Colic lymph node (tissue), 1 donor: ENCODE data around the gene IFIT5.

GRCh38 chr10:89306024-89306806 is 4.4 kb downstream of the IFIT2 start:
- PRO-cap = no peak

GRCh38 chr10:89338884-89340257 is 11.6 kb downstream of the IFIT3 start:
- PRO-cap = no peak

GRCh38 chr10:89413904-89414924 is at the start of gene IFIT5:
IFIT5 (plus strand) TSS chr10:89414568.
- PRO-cap = bidirectional peak, plus-strand start at chr10:89414747, minus-strand start at chr10:89414493

GRCh38 chr10:89476206-89476649 is 59.2 kb downstream of the SLC16A12 start:
- PRO-cap = no peak

DNA sequence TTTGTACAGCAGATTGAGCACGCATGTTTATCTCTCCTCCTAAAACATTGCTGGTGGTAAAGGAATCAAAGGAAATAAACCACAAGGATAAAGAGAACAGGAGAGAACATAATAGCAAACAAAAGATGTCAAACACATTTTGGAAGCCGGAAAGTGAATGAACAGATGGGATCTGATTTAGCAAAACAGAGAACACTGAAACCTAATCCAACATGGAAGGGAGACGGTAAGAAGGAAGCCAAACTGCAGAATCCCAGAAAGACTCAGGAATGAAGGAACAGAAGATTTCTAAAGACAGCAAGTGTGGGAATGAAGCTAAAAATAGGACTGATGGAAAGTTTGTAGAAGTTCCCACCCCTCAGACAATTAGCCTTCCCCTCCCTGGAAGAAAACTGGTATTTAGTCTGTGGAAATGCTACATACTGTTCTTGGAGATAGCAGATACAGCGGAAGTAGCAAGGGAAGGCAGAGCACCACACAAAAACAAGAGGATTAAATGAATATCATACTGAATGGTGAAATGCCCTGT is 40.8 kb downstream of the SLC16A12 start:
- PRO-cap = bidirectional peak, plus-strand start at position 428 of the sequence, minus-strand start at position 271 of the sequence

DNA sequence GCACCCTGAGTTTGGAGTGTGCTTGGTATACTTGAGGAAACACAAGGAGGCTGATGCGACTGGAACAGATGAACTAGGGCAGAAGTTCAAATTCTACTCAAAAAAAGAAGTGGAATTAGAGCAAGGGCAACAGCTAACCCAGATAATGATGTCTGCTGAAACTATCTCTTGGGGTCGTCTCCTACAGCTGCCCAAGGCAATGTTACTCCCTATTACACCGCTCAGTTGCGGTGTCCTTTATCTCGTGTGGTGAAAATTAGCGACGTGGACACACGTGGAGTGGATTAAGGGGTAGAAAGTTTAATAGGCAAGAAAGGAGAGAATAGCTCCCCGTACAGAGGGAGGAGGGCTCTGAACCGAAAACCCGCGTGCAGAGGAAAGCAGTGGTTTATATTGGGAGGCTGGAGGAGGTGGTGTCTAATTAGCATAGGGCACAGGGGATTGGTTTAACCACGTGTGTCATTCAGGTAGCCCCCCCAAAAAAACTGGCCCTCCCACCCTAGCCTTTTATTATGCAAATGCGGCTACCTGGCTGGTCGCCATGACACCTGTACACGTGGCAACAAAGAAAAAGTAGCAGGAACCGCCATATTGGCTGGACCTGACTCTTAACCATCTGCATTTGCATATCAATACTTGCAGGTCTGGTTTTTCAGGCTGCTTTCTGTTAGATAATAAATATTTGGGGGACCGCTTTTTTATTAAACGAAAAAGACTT is 23.3 kb upstream of the SLC16A12 start:
- PRO-cap = no peak

- PRO-cap = no peak
Measured at GRCh38 chr10:89601793-89602161, 43.3 kb downstream of the PANK1 start.

GRCh38 chr10:89645420-89646322 is 629 bp upstream of the PANK1 start:
- PRO-cap = no peak

GRCh38 chr10:90911671-90911987 is 9.3 kb downstream of the ANKRD1 start:
- PRO-cap = no peak

DNA sequence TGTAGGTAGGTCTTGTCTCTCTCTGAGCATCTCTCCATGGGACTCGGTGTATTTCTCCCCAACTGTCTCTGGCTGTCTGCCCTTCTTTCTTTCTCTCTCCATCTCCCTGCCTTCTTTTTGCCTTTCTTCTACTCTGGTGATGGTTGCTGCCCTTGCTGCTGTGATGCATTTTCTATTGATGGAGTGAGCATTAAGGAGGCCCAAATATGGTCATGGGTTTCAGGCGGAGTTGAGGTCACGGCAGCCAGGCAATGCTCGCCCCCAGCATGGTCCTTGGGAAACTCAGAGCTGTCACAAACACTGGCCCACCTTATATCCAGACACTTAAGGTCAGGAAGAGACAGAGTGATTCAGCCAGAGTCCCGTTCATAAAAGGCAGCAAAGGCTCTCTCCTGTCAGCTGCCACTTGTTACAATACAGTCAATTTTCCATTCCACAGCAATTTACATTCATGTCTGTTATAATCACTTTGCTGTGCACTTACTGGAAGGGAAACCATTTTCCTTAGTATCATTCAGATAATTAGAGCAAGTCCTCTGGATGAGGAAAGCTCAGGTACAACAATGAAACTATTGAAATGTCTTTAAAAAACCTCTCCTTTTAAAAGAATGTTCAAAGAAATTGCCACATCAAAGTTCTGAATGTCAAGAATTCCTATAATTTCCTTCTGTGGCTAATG is 14.7 kb upstream of the ANKRD1 start:
- PRO-cap = no peak

DNA sequence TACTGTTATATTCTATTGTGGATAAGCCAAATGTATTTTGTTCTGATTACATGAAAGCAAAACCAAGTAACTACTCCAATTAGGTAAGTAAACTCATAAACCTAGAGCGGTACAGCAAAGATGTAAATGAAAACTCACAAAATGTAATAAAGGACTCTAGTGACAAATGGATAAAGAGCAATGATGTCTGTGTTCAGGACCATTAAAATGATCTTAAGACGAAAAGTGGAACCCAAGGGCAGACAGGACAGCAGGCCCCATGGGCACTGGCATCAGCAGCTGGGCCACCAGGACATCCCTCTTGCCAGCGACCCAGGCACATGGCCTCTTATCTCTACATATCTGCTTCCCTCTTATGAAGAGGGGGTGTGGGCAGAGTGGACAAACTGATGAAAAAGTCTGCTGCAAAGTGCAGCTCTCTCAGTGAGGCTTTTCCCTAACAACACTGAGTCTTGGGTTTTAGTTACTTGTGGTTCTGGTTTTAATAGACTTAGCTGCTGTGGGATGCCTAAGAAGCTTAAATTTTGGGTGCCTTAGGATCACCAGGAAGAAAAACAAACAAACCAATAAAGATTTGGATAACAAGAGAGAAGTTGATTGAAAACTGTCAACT is 44.8 kb upstream of the ANKRD1 start:
- PRO-cap = no peak

GRCh38 chr10:91006465-91006834 is 85.6 kb upstream of the ANKRD1 start:
- PRO-cap = no peak

DNA sequence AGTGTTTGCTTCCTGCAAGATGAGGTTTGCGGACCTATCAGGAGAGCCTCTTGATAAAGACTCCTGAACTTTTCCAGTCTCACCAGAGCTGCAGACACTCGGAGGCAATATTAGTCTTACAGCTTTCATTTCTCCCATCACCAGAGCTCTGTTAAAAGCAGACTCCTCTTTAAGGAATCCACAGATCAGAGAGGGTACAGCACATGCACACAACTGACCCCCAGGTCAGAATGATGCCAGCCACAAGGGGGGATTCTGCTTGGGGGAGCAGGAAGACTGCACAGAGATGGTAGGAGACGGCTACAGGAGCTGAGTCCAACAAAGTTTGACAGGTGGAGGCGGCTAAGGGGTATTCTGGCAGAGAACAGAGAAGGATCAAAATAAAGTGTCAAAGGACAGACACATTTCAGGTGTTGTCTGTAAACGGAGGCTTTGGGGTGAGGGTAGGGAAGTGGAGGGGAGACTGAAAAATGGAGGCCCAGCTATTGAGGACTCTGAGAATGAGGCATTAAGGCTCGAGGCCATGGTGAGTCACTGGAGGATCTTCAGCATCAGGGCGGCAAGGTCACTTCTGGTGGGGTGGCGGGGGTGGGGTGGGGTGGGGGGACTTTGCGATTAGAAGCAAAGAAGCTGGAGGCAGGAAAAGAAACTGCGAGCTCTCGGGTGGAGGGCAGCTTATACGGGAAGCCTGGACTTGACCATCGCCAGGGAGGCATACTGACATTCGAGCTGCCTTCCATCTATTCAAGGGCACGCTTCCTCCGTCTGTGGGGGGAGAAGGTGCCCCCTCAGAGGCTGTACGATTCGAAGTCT is 58.5 kb upstream of the PCGF5 start:
- PRO-cap = no peak

- PRO-cap = no peak
Measured at GRCh38 chr10:91244371-91244921, 24.0 kb downstream of the PCGF5 start.

DNA sequence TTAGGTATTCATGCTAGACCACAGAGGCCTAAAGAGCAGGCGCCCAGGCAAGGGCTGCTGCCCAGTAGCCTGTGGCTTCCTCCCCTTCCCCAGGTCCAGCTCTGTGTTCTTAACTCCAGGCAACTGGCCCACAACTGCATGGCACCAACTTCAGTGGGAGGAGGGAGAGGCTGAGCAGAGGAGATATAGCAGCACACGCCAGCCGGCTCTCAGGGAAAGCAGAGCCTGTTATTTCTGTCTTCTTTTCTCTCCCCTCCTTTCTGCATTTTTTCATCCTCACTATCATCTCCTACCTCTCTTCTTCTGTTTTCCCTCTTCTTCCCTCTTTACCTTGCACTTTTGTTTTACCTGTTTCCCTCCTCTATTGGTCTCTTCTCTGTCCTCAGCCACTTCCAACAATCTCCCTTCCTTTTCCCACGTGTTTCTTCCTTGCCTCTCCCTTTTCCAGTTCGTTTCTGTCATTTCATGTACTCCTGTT is 67.6 kb downstream of the PCGF5 start:
- PRO-cap = no peak

GRCh38 chr10:91551849-91552210 is 81.0 kb downstream of the PPP1R3C start:
- PRO-cap = no peak

DNA sequence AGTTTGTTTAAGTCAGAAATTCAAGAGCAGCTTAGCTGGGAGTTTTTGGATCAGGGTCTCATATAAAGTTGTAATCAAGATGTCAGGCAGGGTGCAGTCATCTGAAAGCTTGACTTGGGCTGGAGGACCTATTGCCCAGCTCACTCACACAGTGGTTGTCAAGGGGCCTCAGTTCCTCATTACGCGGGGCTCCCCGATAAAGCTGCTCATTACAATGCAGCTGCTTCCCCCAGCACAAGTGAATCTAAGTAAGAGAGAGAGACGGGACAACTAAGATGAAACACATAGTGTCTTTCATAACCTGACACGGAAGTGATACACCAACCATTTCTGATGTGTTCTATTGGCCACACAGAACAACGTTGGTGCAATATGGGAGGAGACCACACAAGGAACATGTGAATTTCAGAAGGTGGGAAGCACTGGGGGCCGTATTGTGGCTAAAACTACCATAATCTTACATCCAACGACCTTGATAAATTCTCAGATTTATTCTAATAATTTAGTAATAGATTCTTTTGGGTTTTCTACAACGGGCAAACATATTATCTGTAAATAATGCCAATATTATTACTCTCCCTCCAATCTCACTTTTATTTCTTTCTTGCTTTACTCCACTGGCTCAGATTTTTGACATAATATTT is 15.6 kb downstream of the PPP1R3C start:
- PRO-cap = no peak

GRCh38 chr10:91796081-91796636 is 2.1 kb upstream of the TNKS2 start:
- PRO-cap = unidirectional peak, plus-strand start at chr10:91796470; unidirectional peak, plus-strand start at chr10:91796484

GRCh38 chr10:91799589-91800008 is 1.4 kb downstream of the TNKS2 start:
- PRO-cap = no peak

GRCh38 chr10:91933449-91934041 is 10.0 kb downstream of the BTAF1 start:
- PRO-cap = no peak